HT1080 (cell line): ENCODE data around the genes H3C13, H3C15, PLEKHO1 and ECM1.

RAMPAGE:
- cytosol, long total RNA, result no peak
- long total RNA, result no peak
- nucleus, long total RNA, result no peak
These were observed 125.0 kb upstream of the NBPF9 start for GRCh38 chr1:149228205-149228994.

DNA sequence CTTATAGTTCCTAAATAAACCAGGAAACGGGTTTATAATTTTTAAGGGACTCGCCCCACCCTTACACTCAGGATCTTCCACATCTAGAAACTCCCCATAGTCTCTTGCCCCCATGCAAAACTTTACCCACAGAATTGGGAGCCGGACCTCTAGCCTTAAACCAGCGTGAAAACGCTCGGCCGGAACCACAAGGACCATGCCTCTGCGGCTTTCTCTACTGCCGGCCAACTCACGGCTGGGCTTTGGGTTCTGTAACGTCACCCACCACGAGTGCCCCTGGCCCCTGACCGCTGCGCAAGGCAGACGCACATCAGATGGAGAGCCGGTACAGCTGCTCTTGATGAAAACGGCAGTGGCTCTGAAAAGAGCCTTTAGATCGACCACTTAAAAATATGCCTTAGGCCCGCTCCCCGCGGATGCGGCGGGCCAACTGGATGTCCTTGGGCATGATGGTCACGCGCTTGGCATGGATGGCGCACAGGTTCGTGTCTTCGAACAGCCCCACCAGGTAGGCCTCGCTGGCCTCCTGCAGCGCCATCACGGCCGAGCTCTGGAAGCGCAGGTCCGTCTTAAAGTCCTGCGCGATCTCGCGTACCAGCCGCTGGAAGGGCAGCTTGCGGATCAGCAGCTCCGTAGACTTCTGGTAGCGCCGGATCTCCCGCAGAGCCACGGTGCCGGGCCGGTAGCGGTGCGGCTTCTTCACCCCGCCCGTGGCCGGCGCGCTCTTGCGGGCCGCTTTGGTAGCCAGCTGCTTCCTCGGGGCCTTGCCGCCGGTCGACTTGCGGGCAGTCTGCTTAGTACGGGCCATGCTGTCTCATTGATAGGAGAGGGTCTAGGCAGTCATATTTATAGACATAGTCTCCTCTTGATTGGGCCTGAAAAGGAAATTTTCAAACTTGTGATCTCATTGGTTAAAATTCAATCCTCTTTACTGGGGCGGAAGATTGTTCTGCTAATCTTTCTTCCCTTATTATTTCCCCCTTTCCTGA, at the start of gene H3C13:
TSS of gene H3C13 (minus strand) at position 820 of the 989 bp plus-strand sequence.
RAMPAGE:
- cytosol, long total RNA, result no peak
- long total RNA, result no peak
- nucleus, long total RNA, result no peak

GRCh38 chr1:149843338-149844476, 1.2 kb upstream of the H2AC18 start:
RAMPAGE:
- cytosol, long total RNA, result no peak
- long total RNA, result no peak
- nucleus, long total RNA, result no peak

RAMPAGE:
- cytosol, long total RNA, result no peak
- long total RNA, result no peak
- nucleus, long total RNA, result no peak
These were observed at the start of gene H3C15 for GRCh38 chr1:149852273-149852776. Gene H3C15 (plus strand): TSS chr1:149852608.

DNA sequence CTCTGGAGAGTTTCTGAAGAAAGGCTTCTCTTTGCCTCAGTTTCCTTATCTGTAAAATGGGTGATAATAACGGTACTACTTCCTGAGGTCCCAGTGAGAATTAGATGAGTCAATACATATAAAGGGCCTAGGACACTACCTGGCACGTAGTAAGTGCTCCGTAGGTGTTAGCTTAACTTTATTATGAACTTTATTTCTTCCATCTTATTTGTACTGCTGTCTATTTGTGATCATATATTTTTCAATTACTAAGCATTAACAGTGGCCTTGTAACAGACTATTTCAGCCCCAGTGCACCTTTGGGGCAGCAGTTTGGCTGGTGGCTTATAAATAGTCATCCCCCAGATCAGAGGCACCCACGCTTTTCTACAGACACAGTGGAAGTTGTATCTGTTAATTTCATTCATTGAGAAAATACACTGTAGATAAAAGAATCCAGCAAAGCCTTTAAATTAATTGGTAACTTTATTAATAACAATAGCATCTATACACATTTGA, 2.4 kb downstream of the H2BC21 start:
RAMPAGE:
- cytosol, long total RNA, result no peak
- long total RNA, result no peak
- nucleus, long total RNA, result no peak

GRCh38 chr1:149884831-149885665, 1.4 kb downstream of the H2BC21 start:
RAMPAGE:
- cytosol, long total RNA, result no peak
- long total RNA, result no peak
- nucleus, long total RNA, result no peak

DNA sequence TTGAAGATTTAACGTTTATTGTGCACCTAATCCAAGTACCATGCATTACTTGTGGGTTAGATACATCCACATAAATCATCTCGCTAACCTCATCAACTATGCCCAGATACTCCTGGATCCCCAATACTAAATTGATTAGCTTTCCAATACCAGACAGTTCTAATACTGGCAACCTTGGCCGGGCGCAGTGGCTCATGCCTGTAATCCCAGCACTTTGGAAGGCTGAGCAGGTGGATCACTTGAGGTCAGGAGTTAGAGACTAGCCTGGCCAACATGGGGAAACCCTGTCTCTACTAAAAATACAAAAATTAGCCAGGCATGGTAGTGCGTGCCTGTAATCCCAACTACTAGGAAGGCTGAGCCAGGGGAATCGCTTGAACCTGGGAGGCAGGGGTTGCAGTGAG, 15.4 kb downstream of the OTUD7B start:
RAMPAGE:
- cytosol, long total RNA, result no peak
- long total RNA, result no peak
- nucleus, long total RNA, result no peak

DNA sequence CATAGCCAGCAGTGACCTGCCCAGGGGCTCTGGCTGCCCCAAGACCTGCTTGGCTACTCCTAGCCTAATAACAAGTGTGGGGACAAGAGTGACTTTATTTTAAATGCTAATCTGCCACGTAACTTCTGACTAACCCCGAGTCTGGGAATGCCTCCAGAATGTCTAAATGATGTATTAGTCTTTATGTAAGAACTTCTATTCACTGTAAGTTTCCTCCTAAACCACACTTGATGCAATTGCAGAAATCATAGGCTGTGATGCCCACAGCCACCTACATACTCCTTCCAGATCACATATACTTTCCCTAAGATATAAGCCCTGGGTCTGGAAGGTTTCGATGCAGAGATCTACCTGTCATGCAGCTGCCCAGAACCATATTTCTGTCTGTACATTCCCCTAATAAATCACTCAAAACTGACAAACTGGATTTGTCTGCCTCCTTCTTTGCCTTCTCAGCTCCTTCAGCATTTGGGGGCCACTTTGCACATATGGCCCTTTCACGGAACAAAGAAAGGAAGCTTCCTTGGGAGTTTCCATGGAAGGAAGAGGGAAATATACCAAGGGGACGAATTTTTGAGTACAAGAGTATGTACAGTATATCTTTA, 5.8 kb upstream of the VPS45 start:
RAMPAGE:
- cytosol, long total RNA, result no peak
- long total RNA, result no peak
- nucleus, long total RNA, result no peak

RAMPAGE:
- cytosol, long total RNA, result no peak
- long total RNA, result no peak
- nucleus, long total RNA, result no peak
These were observed 2.1 kb upstream of the VPS45 start for GRCh38 chr1:150065433-150065957.

DNA sequence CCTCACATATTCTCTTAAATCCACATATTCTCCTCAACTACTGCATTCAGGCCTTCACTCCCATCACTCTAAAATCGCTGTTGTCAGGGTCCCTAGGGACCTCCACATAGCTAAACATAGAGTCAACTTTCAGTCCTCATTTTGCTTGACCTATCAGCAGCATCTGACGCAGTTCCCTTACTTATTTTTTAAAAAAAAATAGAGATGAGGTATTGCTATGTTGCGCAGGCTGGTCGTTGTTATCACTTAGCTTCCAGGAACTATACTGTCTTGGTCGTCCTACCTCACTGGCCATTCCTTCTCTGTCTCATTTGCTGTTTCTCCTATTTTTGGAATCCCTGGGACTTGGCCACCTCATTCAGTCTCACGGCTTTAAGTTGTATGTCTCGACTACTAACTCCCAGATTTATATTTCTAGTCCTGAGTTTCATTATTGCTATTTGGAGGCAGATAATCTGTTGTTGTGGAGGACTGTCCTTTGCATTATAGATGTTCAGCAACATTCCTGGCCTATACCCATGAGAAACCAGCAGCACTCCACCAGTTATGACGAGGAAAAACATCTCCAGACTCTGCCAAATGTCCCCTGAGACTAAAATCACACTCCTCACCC, 11.5 kb upstream of the PLEKHO1 start:
RAMPAGE:
- cytosol, long total RNA, result no peak
- long total RNA, result no peak
- nucleus, long total RNA, result no peak

DNA sequence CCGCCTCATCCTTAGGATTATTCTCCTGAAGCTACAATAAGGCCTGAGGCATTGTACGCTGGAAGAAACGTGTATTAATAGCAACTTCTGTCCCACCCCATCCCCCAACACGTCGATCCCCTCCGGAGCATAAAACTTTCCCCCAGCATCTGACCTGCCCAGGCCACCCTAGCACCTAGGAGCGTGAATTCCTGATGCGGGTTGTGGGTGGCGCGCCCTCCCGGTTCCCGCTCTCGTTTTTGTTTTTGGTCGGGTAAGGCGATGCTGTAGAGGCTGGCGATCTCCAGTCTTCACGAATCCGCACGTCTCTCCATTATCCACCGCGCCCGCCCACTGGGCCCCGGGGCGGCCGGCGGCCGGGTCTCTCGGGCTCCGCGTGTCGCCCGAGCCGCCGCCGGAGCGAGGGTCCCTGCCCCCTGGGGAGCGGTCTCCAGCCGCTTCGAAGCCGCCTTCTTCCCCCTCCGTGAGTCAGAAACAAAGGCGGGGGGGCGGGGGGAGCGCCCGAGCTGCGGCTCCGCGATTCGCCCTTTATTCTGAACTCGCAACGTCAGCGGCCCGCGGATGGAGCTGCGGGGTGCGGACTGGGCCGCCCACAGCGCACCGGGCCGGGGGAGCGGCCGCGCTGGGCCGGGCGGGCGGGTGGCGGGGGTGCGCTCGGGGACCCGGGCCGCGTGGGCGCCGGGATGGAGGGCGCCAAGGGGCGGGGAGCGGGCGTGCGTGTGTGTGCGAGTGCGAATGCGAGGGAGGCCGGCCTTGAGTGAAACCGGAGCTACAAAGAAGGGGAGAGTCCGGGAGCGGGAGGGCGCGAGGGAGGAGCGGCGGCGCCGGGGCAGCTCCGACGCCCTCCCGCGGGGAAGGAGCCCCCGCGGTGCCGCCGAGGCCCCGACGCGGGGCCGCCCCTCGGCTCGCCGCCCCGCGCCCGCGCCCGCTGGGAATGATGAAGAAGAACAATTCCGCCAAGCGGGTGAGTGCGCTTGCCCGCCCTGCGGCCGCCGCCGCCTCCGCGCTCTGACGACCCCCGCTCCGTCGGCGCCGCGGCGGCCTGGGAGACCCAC, at the start of gene PLEKHO1:
TSS of gene PLEKHO1 (plus strand) at position 593 of the 1,055 bp plus-strand sequence.
RAMPAGE:
- cytosol, long total RNA, result no peak
- long total RNA, result no peak
- nucleus, long total RNA, result no peak

DNA sequence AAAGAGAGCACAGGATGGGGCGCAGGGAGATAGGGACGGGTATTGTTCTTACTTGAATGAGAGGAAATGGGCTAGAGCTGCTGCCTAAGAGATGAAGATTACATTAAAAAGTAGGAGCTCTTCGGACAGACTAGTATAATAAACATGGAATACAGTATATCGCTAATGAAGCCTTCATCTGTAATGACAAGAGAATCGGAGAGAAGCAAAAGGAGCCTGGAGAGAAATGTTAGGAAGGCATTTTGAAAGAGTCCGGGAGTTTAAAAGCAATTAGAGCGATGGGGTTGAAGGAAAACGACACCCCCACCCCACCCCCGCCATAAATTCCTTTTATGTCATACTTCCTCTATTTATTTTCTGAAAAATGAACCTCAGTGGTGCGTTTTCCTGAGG, 525 bp upstream of the APH1A start:
RAMPAGE:
- cytosol, long total RNA, result no peak
- long total RNA, result no peak
- nucleus, long total RNA, result no peak

GRCh38 chr1:150444226-150444572, 43.0 kb upstream of the TARS2 start:
RAMPAGE:
- cytosol, long total RNA, result no peak
- long total RNA, result no peak
- nucleus, long total RNA, result no peak

RAMPAGE:
- cytosol, long total RNA, result no peak
- long total RNA, result no peak
- nucleus, long total RNA, result no peak
These were observed 15.8 kb upstream of the TARS2 start for GRCh38 chr1:150471216-150472030.

DNA sequence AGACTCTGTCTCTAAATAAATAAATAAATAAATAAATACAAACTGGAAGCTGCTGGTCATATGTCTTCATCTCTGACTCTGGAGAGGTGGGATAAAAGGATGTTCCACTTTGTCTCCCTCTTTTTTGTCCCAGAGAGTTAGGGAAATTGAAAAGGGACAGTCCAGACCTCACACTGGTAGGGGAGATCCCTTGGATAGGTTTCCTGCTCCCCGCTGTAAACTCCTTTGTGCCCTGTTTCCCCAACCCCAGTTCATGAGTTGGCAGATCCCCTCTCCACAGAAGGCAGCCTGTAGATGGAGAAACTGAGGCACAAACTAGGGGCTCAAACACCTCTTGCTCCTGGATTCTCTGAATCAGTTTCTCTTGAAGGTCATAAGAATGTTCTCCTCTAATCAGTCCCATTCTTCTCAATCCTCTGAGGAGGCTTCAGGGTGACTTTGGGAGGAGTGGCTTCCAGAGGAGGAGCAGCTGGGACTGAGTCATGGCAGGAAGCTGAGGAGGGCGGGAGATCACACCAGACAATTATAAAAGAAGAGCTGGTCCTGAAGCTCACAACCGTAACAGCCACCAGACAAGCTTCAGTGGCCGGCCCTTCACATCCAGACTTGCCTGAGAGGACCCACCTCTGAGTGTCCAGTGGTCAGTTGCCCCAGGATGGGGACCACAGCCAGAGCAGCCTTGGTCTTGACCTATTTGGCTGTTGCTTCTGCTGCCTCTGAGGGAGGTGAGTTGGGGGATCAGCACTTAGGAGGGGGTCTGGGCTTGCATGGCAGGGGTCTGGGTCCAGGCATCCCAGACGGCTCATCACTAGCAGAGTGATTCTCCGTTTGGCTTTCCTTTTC, at the start of gene ECM1:
TSS of gene ECM1 (plus strand) at position 555 of the 843 bp plus-strand sequence.
RAMPAGE:
- cytosol, long total RNA, result start-site peak on the plus strand centred at position 528 of the sequence, 64 bp wide, 61 and 20 reads in 2 replicates
- long total RNA, result start-site peak on the plus strand centred at position 534 of the sequence, 43 bp wide, 36 reads
- nucleus, long total RNA, result start-site peak on the plus strand centred at position 526 of the sequence, 61 bp wide, 57 and 43 reads in 2 replicates

RAMPAGE:
- cytosol, long total RNA, result no peak
- long total RNA, result no peak
- nucleus, long total RNA, result no peak
These were observed 11.2 kb upstream of the ADAMTSL4 start for GRCh38 chr1:150537813-150538665.

DNA sequence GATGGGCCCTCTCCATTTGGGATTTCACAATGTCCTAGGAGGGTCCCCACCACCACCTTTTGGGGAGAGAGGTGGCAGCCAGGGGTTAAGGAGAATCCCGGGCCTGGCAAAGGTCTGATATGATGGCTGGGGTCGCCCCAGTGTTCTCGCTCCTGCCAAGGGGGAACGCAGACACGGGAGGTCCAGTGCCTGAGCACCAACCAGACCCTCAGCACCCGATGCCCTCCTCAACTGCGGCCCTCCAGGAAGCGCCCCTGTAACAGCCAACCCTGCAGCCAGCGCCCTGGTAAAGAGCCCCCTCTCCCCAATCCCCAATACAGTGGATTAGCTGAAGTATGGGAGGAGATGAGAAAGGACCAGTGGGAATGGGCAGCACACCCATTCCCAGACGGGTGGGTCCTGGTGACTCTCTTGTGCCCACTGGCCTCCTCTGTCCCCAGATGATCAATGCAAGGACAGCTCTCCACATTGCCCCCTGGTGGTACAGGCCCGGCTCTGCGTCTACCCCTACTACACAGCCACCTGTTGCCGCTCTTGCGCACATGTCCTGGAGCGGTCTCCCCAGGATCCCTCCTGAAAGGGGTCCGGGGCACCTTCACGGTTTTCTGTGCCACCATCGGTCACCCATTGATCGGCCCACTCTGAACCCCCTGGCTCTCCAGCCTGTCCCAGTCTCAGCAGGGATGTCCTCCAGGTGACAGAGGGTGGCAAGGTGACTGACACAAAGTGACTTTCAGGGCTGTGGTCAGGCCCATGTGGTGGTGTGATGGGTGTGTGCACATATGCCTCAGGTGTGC, 10.6 kb downstream of the ADAMTSL4 start:
RAMPAGE:
- cytosol, long total RNA, result no peak
- long total RNA, result no peak
- nucleus, long total RNA, result no peak

DNA sequence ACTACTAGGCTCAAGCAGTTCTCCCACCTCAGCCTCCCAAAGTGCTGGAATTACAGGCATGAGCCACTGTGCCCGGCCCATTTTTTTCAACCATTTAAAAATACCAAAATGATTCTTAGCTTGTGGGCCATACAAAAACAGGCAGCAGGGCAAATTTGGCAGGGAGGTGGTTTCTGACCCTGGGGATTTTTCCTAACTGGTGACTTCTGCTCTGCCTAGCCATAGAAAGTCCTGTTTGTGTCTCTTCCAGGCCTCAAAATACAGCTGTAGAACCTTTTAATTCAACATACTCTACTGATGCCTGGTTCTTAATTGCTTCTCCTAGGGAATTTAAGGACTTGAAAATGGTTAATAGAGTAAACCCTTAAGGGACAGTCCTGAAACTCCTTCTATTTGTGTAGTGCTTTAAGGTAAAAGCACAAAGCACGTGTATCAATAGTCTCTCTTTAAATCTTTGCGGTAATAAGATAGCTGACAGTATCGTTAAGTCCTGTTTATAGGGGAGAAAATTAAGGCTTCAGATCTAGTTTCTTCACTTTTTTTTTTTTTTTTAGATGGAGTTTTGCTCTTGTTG, 14.7 kb downstream of the MCL1 start:
RAMPAGE:
- cytosol, long total RNA, result no peak
- long total RNA, result no peak
- nucleus, long total RNA, result no peak

DNA sequence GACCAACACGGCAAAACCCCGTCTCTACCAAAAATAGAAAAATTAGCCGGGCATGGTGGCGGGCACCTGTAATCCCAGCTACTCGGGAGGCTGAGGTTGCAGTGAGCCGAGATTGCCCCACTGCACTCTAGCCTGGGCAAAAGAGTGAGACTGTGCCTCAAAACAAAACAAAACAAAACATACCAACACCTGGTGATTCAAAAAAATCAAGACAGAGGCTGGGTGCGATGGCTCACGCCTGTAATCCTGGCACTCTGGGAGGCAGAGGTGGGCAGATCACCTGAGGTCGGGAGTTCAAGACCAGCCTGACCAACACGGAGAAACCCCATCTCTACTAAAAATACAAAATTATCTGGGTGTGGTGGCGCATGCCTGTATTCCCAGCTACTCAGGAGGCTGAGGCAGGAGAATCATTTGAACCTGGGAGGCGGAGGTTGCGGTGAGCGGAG, 5.6 kb downstream of the MCL1 start:
RAMPAGE:
- cytosol, long total RNA, result no peak
- long total RNA, result no peak
- nucleus, long total RNA, result no peak

DNA sequence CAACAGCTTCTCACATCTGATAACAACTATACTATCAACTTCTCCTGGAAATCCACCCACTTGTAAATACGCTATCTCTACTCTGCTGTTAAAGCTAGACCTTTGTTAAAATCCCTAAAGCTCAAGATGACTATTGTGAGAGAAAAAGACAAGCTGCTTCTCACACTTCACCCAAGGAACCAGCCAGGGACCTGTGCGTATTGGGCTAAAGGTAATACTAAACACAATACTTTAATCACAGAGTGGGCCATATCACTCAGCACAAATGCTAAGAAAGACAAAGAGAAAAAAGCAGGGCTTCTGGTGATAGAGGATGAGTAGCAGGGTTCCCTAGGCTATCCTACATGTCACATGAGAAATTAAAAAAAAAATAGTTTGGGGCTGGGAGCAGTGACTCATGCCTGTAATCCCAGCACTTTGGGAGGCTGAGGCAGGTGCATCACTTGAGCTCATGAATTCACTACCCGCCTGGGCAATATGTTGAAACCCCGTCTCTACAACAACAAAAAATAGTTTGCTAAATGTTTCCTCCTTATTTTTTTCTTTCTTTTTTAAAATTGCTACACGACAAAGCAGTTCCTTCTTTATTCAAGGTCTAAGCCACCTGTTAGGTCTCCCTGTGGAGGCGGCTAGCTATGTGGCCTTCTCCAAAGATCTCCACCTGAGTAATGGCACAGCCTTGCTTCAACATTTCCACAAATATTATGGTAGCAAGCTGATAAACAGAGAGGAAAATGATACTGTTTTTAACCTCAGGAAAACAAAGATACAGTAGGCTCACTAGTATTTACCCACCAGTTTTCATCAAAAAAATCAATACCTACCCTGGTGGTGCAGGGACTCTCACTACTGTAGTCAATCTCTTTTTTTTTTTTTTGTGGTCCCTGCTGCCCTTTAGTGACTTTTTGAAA, 1.5 kb downstream of the ENSA start:
RAMPAGE:
- cytosol, long total RNA, result no peak
- long total RNA, result no peak
- nucleus, long total RNA, result no peak